Panc1 (cell line): ENCODE measurements around a stretch of chr21.

- RRBS, 2 experiments = no CpG with 5 or more reads among the region's 4 CpGs
These were observed 7.0 kb downstream of the TTC3 start for GRCh38 chr21:37079796-37080624.

DNA sequence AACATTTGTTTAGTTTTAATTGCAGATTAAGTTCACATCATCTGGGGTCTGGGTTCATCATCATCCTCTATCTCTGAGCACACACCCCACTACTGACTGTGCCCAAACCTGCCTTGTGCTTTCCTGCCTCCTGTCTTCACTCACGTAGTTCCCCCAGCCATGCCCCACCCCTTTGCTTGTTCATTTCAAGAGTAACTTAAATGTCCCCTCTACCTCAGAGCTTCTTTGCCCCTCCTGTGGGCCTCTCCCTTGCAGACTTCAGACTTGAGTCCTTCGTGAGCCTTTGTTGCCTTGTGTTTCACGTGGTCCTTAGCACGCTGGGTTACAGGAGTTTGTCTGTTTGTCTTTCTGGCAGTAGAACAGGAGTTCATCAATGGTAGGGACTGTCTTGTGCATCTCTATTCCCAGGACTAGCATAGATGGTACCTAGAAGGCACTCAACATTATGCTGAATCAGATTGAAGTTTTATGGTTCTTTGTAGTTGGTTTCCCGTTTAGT, 86.0 kb downstream of the TTC3 start:
- RRBS, 2 experiments = no CpG with 5 or more reads among the region's 5 CpGs

- RRBS, 2 experiments = no CpG with 5 or more reads among the region's 7 CpGs
These were observed 92.5 kb downstream of the TTC3 start for GRCh38 chr21:37165318-37166142.

- RRBS, 2 experiments = no CpG with 5 or more reads among the region's 6 CpGs
These were observed 93.2 kb downstream of the TTC3 start for GRCh38 chr21:37166143-37166749.

DNA sequence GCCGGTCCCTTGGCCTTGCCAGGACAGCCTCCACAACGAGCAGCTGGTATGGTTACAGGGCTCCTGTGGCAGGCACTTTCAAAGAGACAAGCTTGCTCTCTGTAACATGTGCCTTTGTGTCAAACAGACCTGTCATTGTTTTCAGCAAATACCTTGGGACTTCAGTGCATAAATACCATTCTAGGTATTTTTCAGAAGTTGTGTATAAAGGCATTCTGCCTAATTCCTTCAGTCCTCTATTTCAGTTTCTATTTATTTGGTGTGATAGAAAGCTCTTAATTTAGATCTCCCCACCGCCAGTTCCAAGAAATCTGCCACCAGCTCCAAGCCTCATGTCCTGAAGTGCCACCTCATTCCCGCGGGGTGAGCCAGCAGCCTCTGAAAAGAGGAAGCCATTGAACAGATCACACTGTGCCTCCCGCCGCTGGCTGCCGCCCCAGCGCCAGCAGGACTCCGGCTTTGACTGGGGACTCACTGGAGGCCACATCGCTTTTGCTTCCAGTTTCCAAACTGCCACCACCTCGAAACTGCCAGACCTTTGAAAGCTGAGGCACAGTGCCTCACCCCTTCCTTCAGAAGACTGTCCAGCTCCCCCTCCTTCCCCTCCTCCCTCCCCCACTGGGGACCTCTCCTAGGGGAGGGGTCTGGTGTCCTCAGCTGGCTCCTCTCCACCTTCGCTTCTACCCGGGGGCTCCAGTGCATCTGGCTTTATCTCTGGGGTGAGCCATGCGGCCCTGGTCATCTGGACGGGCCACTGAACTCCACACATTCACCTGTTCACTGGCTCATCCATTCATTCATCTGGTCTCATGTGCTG, 59.1 kb downstream of the VPS26C start:
- RRBS, 2 experiments = no CpG with 5 or more reads among the region's 16 CpGs

- RRBS, 2 experiments = no CpG with 5 or more reads among the region's 11 CpGs
These were observed 58.5 kb downstream of the VPS26C start for GRCh38 chr21:37208643-37209041.

GRCh38 chr21:37243293-37243545, 23.9 kb downstream of the VPS26C start:
- RRBS, 2 experiments = no CpG with 5 or more reads among the region's 12 CpGs

GRCh38 chr21:37257152-37257931, 9.8 kb downstream of the VPS26C start:
- RRBS, 2 experiments = 2 to 4% methylated on average over 9 of the region's 33 CpGs

DNA sequence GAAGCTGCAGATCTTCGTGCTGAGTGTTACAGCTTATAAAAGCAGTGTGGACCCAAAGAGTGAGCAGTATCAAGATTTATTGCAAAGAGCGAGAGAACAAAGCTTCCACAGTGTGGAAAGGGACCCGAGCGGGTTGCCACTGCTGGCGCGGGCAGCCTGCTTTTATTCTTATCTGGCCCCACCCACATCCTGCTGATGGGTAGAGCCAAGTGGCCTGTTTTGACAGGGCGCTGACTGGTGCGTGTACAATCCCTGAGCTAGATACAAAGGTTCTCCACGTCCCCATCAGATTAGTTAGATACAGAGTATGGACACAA, 15.4 kb upstream of the VPS26C start:
- RRBS, 2 experiments = no CpG with 5 or more reads among the region's 9 CpGs

DNA sequence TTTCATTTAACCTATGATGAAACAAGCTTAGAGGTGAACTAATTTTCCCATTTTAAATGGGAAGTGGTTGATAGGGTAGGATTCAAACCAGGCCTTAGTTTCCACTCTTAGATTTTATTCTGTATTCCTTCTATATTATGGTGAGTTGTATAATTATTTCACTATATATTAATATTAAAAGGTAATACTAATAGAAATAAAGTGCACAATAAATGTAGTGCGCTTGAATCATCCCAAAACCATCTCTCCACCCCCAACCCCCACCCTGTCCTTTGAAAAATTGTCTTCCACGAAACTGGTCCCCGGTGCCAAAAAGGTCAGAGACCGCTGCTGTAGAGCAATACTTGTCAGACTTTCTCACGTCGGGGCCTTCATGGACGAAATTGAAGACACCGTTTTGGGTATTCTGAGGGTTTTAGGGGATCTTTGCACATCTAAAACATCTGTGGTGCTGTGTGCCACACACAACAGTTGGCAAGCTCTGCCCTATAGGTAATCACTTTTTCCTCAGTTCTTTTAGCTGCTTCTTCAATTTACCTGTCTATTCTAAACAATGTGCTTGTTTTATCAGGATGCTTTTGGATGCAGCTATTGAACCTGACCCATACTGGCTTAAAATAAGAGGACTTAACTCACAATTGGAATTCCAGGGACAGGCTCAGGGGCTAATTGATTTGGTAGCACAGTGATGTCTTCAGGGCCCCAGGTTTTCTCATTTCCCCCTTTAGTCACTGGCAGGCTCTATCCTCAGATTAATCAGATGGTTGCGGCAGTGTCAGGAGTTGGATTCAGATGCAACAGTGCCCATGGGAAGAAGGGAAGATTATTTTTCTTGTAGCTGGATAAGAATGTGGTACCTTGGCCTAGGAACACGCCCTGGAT, 19.7 kb downstream of the DYRK1A start:
- RRBS, 2 experiments = no CpG with 5 or more reads among the region's 10 CpGs

- RRBS, 2 experiments = no CpG with 5 or more reads among the region's 1 CpG
These were observed 64.4 kb downstream of the DYRK1A start for GRCh38 chr21:37431018-37431341.

GRCh38 chr21:37521664-37522199, 155.2 kb downstream of the DYRK1A start:
- RRBS, 2 experiments = no CpG with 5 or more reads among the region's 9 CpGs

- RRBS, 2 experiments = no CpG with 5 or more reads among the region's 9 CpGs
These were observed 200.7 kb downstream of the DYRK1A start for GRCh38 chr21:37567128-37567831.

DNA sequence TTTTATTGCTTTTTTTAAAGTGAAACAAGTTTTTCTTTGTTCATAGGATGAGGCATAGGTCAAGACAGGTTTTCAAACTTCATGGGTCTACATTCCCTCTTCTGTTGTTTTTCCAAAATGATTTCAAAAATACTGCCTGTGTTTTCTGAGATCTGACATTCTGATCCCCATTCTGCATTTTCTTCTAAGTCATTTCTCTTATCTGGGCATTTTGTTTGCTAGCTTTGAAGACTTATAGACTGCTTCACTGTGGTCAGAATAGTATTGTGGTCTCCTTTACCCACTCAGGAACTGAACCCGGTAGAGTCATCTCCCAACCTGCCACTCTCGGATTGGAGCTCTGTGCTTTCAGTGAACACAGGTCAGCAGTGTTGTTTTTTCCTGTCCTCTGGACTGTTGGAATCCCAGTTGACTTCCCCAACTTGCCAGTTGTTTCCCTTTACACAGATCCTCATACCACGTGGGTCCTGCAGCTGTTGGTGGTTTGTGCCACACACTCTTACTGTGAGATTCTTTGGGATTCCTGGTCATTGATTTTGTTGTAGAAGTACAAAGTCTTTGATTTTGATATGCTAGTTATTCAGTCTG, 214.0 kb downstream of the DYRK1A start:
- RRBS, 2 experiments = no CpG with 5 or more reads among the region's 3 CpGs

GRCh38 chr21:37845409-37846034, 70.7 kb downstream of the KCNJ6 start:
- RRBS, 2 experiments = no CpG with 5 or more reads among the region's 4 CpGs

DNA sequence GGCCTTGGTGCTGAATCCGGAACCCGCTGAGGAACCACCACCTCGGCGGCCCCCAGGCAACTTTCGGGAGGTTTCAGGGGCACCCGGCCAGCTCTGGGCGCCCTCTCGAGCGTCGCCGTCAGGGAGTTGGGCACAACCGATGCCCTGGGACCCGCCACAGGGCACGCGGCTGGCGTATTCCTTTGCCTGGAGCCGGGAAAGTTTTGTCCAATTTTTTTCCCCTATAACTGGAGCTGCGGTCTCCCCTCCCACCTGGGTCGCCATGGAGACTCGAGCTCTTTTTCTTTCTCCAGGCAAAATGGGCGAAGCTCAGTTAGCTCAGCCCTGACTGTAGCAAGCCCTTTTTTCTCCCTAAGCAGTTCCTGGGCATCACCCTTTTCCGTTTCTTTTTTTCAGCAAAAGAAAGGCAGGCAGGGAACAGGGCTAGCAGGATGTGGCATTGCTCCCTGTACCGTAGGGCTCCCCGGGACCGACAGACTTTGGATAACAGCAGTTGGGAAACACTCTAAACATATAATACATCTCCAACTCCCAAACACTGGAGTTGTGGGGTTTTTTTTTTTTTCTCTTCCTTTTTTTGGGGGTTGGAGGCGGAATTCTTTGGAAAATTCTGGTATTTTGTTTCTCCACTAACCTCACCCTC, 1.8 kb downstream of the KCNJ6 start:
- RRBS, 2 experiments = 2 to 5% methylated on average over 6 to 15 of the region's 26 CpGs

DNA sequence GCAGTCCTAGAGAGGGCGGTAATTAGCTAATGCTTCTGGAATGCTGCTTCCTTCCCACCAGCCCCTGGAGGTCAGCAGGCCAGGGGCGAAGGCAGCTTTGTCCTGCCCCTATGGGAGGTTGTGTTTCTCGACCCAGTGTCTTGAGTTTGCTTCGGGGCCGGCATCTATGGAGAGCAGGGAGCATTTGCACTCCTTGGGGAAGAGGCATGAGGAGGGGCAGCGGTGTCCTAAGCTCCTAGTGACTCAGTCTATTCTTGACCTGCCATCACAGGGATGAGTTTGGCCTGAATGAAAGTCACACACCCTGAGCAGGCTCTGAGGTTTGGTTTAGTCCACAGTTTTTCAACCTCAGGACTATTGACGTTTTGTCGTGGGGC, 85.0 kb upstream of the KCNJ15 start:
- RRBS, 2 experiments = no CpG with 5 or more reads among the region's 8 CpGs

DNA sequence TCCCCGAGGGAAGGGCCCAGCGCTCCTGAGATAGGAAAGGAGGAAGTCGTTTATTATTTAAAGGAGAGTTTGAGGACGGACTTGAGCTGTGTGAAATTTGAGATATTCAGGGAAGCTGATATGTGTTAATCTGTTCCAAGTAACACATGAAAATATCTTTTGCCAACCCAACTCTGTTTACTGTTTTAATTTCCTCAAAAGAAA, 37.6 kb upstream of the KCNJ15 start:
- RRBS, 2 experiments = no CpG with 5 or more reads among the region's 4 CpGs

DNA sequence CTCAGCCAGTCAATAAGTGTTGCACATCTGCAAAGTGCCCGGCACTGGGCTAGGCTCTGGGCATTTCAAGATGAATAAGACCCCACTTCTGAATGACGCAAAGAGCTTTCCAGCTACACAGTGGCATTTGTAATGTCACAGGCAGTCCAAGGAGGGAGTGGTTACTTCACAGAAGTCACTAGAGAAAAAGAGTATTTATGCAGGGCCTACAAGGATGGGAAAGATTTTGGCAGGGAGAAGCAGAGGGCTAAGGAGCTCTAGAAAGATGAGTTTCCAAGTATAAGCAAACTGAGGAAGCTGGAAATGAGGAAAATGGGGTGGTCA, 93.3 kb downstream of the KCNJ15 start:
- RRBS, 2 experiments = no CpG with 5 or more reads among the region's 2 CpGs

DNA sequence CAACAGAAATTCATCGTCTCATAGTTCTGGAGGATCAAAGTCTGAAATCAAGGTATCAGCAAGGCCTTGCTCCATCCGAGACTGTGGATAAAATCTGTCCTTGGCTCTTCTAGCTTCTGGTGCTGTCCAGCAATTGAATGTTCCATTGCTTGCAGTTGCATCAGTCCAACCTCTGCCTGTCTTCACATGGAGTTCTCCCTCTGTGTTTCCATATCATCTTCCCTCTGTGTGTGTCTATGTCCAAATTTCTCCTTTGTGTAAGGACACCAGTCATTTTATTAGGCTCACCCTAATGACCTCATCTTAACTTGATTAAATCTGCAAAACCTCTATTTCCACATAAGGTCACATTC, 84.3 kb downstream of the ERG start:
- RRBS, 2 experiments = no CpG with 5 or more reads among the region's 2 CpGs